Smooth muscle cell (in vitro differentiated cells): ENCODE results near the gene EEFSEC.

DNA sequence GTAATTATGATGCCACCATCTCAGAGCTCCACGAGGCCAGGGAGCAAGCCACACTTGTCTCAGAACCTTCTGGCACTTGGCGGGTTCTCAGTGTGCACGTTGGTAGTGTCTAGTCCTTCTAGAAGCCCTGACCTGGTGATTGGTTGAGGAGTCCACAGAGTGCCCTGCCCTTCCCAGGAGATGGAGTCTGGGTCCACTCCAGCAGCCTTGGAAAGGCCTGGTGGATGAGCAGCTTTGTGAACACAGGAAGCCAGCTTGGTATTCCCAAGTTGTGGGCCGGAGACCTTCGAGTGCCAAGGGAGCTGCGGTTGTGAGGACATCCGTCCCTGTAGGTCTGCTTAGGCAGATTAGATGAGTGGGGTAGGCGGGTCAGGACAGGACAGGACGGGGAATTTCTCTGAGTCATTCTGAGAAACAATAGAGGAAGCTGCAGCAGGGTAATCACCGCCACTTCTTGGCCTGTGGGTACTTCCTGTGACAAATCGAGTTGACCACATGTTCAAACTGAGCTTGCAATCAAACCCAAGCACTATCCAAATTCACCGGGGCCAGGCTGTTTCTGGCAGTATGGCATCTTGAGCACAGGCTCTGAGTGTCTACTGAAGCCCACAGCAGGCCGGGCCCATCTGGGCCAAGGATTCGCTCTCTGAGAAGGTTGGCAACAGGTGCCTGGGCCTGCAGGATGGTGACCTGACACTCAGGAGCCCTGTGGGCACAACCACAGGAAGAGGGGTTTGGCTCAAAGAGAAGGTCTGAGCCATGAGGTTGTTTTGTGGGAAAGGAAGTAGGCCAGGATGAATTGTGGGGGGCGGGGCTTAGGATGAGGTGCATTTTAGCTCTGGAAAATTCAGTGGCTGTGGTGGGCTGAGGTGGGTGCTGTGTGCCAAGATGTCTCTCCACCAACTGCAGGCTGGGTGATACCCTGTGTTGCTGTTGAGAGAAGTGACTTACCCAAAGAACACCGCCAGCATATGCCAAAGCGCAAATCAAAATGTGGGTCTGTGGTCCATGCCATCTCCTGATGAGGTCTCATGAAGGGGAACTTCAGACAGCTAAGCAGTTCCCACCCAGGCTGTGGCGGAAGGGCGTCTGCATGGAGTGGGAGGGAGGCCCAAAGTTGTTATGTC lies 71.4 kb upstream of the PLXNA1 start:
- RAMPAGE, long total RNA = no peak

DNA sequence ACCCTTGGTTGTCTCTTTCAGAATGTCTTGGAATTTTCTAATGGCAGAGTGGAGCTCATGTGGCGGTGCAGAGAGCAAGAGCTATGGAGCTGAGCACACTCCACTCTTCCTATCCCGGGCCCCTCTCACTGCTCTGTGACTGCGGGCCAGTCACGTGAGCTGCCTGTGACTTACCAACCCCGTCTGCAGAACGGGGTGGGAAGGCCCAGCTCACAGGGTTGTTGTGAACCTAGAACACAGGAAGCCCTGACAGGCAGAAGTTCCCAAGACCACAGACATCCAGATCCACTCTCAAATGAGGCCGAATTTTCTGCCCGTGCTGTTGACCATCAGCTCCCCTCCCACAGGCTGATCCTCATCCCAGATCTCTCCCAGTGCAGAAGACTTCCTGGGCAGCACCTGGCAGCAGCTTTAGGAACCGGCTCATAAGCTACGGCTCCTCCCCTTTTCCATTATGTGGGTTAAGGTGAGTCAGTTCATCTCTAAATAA lies 35.4 kb upstream of the PLXNA1 start:
- RAMPAGE, long total RNA = no peak

DNA sequence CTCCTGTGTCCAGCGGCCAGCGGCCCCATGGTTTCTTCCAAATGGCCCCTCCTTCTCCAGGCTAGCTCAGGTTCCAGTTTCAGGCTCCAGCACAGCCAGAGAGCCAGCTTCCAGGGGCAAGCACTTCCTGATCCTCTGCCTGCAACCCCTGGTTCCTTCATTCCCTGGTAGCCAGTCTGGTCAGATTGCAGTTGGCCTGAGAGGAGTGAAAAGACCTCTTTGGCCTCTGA lies 21.0 kb upstream of the PLXNA1 start:
- RAMPAGE, long total RNA = no peak

DNA sequence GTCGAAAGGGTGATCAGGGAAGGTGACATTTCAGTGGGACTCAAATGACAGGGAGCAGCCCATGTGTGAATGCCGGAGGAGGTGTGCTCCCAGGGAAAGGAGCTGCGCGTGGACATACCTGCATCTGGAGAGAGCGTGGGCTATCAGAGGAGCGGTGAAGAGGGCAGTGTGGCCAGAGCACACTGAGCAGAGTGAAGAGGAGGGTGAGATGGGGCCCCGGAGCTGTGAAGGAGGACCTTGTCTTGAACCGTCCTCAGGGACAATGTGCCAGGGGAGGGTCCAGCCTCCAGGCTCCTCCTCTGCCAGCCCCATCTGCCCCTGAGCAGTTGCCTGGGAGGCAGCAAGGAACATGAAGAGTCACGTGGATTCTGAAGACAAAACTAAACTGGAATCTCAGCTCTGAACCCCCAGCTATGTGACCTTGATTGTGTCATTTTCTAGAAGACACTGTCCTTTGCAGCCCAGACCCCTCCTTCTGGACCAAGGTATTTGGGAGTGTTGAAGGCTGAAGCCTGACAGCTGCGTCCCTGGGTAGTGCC lies 63.8 kb downstream of the TPRA1 start:
- RAMPAGE, long total RNA = no peak

DNA sequence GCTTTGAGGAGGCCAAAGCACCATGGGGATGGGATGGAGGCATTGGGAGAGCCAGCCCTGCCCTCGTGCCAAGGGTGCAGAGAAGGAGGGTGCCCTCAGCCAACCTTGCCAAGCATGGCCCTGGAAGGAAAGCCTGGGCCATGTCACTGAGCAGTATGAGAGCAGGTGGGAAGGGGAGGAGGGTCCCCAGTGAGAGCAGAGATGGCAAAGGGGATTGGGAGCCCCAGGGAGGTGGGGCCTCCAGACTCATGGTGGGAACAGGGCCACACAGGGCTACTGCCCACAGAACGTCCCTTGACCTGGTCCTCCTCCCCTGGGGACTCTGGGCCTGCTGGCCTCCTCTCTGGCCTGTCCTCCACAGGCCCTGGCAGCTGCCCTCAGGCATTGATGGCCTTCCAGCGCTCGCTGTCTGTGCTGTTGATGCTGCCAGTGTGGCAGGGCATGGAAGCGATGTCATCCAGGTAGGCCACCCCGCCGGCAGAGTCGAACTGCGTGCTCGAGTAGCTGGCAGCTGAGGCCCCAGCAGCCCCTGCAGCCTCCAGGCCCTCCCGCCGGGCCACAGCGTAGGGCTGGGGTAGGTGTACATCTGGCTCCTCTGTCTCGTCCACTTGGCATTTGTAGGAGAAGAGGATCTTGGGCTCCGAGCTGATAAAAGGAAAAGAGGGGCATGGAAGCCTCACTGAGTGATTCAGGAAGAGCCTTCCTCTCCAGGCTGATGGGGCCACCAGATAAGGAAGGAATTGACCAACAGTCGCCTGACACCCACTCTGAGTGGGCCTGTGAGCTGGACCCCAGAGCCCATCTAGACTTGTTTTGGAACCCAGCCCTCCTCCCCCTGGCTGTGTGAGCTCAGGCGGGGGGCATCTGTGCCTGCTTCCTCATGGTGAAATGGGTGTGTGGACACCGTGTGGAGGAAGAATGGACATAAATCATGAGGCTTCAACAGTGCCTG lies 17.1 kb downstream of the TPRA1 start:
- RAMPAGE, long total RNA = no peak

- RAMPAGE, long total RNA = no peak
Observed at GRCh38 chr3:127574096-127574682, 16.3 kb downstream of the TPRA1 start.

DNA sequence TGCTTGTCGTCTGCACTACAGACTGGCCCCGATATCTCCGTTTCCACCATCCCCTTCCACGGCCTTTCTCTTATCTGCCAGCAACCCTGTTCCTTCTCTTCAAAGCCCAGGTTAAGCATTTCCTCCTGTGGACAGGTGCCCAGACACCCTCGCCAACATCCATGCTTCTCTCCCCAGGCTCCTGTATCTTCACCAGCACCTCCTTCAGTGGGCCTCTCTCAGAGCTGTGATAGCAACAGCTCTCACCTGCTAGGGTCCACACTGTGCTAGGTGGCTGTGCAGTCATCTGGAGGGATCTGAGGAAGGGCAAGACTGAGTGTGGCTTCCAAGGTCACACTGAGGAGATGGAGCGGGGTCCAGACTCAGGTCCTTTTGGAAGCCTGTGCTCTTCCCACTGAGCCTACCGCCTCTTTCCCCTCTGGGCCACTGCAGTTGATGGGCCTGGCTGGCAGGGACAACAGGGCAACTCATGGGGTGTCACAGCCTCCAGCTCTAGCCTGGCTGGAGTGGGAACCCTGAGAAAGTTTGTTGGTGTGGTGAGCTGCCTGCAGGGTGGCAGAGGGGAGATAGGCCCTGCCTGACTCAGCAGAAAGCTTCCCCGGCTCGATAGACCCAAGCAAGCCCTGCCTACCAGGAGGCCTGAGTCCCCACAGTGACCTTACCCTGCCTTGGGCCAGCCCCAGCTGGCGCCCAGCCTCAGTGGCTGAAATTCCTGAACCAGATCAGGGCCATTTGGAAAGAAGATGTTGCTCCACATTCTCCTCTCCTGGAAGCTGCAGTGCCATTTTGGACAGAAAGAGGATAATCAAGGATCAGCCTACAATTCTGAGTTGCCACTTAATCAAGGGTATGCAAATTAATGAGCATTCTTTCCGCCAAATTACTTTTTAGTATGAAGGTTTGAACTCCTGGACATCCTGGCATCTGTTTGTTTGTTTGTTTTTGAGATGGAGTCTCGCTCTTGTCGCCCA lies 29.3 kb downstream of the ABTB1 start:
- RAMPAGE, long total RNA = no peak

DNA sequence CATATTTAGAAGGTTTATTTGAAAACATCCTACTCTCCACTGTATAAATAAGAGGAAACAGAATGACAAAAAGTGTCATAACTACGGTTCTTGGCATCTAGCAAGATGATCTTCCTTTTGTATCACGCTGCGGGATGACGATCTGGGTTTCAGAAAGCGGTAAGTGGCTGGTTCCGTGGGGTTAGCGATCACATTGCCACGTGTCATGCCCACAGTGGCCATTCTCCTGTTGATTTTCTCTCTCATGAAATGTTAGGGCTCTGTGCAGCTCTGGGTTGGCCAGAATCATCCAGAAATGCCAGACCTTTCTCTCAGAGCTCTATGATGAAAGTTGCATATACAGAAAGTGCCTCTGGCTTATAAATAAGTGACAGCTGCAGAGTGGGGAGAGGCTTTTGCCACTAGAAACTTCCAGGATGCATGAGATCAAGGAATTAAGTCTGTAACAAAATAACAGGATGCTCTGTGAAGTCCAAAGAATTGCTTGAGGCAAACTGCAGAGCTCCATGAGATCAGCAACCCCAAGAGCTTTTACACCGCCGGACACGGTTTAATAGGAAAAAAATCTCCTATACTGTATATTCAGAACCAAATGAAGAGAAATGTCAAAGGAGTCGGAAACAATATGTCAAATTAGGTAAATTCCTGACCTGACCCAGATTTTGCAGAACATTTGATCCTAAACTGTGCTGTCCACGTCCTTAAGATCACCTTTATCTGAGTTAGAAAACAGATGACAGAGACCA lies 71.6 kb downstream of the ABTB1 start:
- RAMPAGE, long total RNA = no peak

GRCh38 chr3:127746256-127747545 lies 73.9 kb downstream of the ABTB1 start:
- RAMPAGE, long total RNA = no peak

DNA sequence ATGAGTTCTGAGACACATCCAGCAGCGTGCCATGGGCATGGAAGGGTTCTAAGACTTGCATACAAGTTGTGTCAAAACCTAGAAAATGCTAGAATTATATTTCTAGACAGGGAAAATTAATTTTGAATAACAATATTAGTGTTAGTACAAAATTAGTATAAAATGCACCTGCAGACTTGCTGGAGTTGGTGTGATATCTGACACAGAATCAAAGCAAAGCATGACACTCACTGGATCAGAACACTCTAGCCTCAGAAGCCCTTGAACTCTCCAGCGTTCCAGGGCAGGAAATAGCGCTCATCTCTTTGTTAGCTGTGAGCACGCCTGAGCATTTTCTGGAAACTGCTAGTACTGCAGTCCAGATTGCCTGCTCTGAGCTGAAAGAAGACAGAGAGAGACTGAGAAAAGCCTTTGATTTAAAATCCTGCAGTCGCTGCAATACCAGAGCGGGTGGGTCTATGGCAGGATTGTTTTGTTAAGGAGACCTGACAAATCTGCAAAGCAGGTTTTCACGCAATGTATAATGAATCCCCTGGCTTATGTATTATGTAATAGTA lies 25.7 kb upstream of the MGLL start:
- RAMPAGE, long total RNA = no peak

- RAMPAGE, long total RNA = no peak
Observed at GRCh38 chr3:127986753-127987395, 65.4 kb upstream of the SEC61A1 start.

GRCh38 chr3:127997818-127998270 lies 54.4 kb upstream of the SEC61A1 start:
- RAMPAGE, long total RNA = no peak

- RAMPAGE, long total RNA = no peak
Observed at GRCh38 chr3:128064656-128065419, 12.6 kb downstream of the SEC61A1 start.

DNA sequence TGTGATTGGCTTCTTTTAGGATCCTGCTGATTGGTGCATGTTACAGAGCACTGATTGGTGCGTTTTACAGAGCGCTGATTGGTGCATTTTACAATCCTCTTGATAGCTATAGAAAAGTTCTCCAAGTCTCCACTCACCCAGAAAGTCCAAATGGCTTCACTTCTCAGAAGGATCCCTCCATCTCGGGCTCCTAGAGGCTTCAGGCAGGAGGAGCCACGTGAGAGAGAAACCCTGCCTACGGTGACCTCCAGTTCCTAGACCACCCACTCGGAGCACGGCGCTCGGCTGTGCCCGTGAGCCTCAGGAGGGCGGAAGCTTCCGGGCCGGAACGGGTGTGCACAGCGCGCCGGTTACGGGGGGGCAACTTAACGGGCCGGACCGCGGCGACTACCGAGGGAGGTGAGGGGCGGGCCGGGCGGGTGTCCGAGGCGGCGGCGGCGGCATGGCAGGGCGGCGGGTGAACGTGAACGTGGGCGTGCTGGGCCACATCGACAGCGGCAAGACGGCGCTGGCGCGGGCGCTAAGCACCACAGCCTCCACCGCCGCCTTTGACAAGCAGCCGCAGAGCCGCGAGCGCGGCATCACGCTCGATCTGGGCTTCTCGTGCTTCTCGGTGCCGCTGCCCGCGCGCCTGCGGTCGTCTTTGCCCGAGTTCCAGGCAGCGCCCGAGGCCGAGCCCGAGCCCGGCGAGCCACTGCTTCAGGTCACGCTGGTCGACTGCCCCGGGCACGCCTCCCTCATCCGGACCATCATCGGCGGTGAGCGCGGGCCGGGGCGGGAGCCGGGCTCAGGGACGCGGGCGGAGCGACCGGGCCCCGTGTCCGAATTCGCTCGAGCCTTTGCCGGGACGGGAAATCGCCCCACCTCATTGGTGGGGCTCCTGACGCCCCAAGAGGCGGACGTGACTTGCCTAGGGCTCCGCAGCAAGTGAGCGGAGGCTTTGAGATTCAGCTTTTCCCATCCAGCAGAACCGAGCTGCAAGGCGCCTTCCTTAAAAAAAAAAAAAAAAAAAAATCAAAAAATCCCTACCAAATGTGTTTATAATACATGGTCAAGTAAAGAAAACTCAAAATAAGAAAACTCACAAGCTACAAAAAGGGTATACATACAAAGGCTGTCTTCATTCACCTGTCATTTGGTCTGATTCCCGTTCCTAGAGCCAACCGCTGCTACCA lies at the start of gene EEFSEC:
TSS of gene EEFSEC (plus strand) at position 416 of the 1,175 bp plus-strand sequence.
- RAMPAGE, long total RNA = no peak

- RAMPAGE, long total RNA = no peak
Observed at GRCh38 chr3:128278867-128279437, 125.7 kb downstream of the EEFSEC start.

GRCh38 chr3:128297735-128298179 lies 144.5 kb downstream of the EEFSEC start:
- RAMPAGE, long total RNA = no peak

- RAMPAGE, long total RNA = no peak
Observed at GRCh38 chr3:128310708-128311104, 156.0 kb downstream of the DNAJB8 start.

- RAMPAGE, long total RNA = no peak
Observed at GRCh38 chr3:128319815-128320301, 146.8 kb downstream of the DNAJB8 start.

DNA sequence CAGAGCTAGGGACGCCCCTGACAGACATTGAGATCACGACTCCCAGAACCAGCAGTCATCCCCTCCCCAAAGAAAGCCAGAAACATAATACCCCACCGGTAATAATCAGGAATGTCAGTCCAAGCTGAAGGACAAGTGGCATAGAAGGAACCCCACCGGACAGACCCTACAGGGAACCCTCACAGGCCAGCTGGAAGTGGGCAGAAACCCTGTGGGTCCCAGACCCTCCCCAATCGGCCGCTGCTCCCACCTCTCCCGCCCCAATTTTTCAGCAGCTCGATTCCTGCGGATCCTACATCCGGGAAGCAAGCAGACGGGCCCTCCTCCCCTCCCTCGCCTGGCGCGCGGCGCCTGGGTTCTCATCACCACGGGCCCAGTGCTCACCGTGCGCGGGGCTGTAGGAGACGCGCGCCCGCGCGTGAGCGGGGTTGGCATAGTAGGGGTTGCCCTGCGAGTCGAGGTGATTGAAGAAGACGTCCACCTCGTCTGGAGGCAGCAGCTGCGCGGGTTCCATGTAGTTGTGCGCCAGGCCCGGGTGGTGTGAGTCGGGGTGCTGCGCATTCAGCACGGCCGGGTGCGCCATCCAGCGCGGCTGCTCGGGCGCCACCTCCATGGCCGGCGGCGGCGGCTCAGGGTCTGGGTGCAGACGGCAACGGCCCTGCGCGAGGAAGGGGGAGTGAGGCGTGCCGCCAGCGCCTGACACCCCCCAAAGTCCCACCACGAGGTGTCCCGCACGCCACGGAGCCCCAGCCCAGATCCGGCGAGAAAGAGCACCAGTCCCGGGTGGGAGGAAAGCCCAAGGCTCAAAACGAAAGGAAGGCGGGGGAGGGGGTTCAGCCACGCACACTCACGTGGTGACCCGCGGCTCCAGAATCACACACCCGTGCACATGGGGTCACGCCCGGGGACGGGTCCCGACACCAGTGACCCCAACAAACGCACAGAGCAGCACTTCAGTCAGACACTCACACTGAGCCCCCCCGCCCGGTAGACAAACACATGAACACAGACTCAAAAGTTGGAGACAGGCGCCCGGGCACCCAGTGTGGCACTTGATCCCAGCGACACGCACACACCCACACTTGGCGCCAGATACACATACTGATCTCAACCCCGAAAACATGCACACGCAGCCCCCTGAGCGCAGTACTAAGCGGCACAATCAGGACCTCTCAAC lies 6.2 kb downstream of the GATA2 start:
- RAMPAGE, long total RNA = no peak

GRCh38 chr3:128555132-128555995 lies 62.4 kb upstream of the GATA2 start:
- RAMPAGE, long total RNA = no peak